ENCODE data around the genes AP5S1 and MAVS.

- PRO-cap, 4 experiments, result no peak in any of the 4 experiments
- RAMPAGE, long total RNA, 4 experiments, result no peak in any of the 4 experiments
Observed at GRCh38 chr20:3595505-3596010, 67.6 kb downstream of the GFRA4 start.

DNA sequence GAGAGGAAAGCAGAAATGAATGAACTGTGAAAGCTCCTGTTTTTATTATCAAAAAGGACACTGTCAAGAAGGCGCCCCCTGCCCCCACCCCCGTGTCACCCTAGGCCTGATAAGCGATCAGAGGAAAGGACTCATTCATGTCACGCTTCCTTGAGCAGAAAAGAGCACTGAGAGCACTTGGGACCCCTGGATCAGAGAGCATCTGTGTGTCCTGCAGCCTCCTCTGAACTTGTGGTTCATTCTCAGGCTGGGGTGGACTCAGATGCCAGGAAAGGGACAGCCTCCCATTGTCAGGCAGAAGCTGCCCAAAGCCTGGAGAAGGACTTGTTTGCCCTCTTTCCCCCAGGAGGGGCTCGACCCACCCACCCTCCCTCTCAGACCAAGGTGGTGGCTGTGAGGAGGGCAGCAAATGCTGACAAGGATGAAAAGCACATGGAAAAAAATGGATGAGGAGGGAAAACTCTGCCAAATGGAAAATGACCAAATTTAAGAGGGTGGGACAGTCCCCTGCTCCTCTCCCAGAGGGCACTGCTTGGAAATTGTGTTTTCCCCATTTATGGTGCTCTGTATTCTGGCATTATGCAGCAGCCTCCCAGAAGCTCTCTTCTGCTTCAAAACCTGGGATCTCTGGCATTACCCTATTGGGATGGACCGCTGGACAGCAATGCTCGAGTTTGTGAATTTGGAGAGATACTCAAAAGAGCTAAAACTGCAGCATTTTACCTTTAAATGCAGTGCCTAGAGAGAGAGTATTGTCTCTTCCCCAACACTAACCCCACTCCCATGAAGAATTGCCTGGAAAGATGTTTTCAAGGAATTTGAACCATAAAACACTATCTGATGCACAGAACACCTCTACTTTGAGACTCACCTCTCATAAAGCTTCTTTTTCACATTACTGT lies 15.1 kb downstream of the GFRA4 start:
- PRO-cap, 4 experiments, result no peak in any of the 4 experiments
- RAMPAGE, long total RNA, 4 experiments, result no peak in any of the 4 experiments

DNA sequence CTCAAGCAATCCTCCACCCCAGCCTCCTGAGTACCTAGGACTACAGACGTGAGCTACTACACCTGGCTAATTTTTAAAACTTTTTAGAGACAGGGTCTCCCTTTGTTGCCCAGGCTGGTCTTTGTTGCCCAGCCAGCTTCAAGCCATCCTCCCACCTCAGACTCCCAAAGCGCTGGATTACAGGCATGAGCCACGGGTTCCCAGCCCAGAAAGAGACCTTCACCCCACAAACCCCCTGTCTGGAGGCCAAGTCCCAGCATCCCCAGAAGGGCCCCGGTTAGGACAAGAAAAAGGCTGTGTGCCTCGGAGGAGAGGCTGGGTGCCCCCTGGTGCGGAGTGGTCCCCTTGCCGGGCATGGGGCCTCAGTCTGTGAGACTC lies 800 bp upstream of the HSPA12B start:
- PRO-cap, 4 experiments, result no peak in any of the 4 experiments
- RAMPAGE, long total RNA, 4 experiments, result no peak in any of the 4 experiments

GRCh38 chr20:3777435-3778662 lies 3.4 kb downstream of the SPEF1 start:
- PRO-cap, 4 experiments, result peak in 4 of 4 experiments; most common plus-strand start chr20:3777552 (in 4); most common minus-strand start chr20:3777808 (in 4)
- RAMPAGE, long total RNA, 4 experiments, result start-site peak on the plus strand in 1 of 4 experiments, at chr20:3777586-3777627 at its widest, 6 reads per replicate

- PRO-cap, 4 experiments, result peak in 4 of 4 experiments; most common plus-strand start chr20:3808358 (in 3); most common minus-strand start chr20:3808192 (in 4)
- RAMPAGE, long total RNA, 4 experiments, result start-site peak on the plus strand in 2 of 4 experiments, at chr20:3808298-3808343 at its widest, 10 to 13 reads per replicate
Observed at GRCh38 chr20:3808065-3808473, 12.0 kb downstream of the CDC25B start.

- PRO-cap, 4 experiments, result peak in 4 of 4 experiments; most common plus-strand start chr20:3820792 (in 2); most common minus-strand start chr20:3820174 (in 3)
- RAMPAGE, long total RNA, 4 experiments, result start-site peak on the plus strand in 3 of 4 experiments, at chr20:3820517-3820821 at its widest, 12 to 145 reads per replicate
Observed at GRCh38 chr20:3820089-3821183, at the start of gene AP5S1. Gene AP5S1 (plus strand): TSS chr20:3820547.

GRCh38 chr20:3821184-3821592 lies 841 bp downstream of the AP5S1 start:
- PRO-cap, 4 experiments, result no peak in any of the 4 experiments
- RAMPAGE, long total RNA, 4 experiments, result no peak in any of the 4 experiments

DNA sequence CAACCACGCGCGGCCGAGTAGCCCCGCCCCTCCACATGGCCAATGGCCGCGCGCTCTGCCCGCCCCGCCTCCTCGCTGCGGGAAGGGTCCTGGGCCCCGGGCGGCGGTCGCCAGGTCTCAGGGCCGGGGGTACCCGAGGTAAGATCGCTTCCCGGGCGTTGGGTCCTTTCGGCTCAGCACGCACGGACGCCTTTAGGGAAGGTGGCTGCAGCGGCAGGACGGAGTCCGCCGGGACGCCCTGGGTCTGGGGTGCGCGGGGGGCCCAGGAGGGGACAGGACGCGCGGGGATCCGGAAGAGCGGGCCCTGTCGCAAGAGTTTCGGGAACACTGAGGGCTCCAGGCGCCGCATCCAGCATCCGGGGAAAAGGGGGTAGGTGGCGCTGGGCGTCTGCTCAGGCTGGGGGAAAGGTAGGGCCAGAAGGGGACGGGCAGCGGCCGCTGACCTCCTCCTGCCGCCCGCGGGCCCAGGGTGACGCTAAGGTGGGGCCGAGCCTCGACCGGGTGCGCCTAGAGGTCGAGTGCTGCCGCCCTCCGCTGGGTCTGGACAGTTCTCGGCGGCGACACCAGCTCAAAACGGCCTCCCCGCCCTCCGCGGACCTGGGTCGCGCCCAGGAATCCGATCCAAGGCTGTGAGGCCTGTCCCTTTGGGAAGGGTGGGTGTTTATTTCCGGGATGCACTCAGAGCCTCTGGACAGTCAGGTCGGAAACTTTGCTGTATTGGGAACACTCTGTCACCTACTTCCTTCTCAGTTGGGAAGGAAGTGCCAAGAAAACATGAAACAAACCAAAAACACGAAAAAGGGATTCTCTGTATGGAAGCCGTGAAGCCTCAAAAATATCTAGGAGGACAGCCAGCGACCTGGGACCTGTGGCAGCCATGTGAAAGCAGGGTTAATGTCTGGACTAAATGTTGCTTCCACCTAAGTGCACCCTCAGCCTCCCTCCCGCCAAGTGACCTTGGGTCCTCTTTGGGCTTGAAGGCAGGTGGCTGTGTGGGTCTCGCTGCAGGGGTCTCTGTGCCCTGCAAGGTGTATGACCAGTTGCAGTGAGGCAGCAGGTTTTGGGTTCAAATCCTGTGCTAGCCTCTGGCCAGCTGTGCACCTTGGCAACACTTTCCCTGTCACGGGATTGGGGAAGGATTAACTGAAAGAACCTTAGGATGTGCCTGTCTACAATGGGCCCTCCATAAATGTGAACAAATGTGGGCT lies at the start of gene MAVS:
TSS of gene MAVS (plus strand) at position 69 of the 1,208 bp plus-strand sequence.
- PRO-cap, 4 experiments, result peak in 4 of 4 experiments; most common plus-strand start position 113 of the sequence (in 3); most common minus-strand start position 618 of the sequence (in 3)
- RAMPAGE, long total RNA, 4 experiments, result start-site peak on the plus strand in 4 of 4 experiments, centred at positions 102 to 107 of the sequence, 120 to 192 reads per replicate

DNA sequence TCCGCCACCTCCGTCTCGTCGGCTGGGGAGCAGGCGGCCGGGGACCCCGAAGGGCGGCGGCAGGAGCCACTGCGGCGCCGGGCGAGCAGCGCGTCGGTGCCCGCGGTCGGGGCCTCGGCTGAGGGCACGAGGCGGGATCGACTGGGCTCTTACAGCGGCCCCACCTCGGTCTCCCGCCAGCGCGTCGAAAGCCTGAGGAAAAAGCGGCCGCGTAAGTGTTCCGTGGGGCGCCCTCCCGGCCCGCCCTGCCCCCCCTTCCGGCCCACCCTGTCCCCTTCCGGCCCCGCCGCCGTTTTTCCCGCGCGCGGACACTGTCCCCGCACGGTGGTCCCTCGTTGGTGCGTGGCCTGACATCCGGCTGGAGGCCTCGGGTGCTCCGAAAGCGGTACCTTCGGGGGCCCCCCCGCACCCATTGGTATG lies 341 bp downstream of the PANK2 start:
- PRO-cap, 4 experiments, result peak in 4 of 4 experiments; most common plus-strand start position 322 of the sequence (in 3); most common minus-strand start position 244 of the sequence (in 2)
- RAMPAGE, long total RNA, 4 experiments, result start-site peak on the plus strand in 1 of 4 experiments, centred at position 313 of the sequence, 50 reads per replicate

GRCh38 chr20:4004628-4005170 lies 10.7 kb downstream of the RNF24 start:
- PRO-cap, 4 experiments, result no peak in any of the 4 experiments
- RAMPAGE, long total RNA, 4 experiments, result no peak in any of the 4 experiments

DNA sequence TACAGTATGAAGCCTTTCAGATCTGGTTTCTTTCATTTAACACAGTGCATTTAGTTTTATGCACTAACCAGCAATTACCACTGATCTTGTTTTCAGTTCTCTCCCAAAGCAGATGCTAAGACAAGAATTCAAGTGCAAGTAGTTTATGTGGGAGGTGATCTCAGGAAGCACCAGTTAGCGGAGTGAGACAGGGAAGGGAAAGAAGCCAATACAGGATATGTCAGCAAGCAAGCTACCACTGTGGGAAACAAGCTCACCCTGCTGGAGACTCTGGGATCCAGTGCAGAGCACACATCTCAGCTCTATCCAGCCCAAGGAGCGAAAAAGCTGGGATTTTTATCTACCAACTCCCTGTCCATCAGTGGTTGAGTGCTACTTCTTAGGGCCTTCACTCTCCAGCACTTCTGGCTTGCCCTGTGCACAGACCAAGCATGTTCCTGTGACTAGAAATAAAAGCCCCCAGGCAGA lies 10.7 kb upstream of the RNF24 start:
- PRO-cap, 4 experiments, result no peak in any of the 4 experiments
- RAMPAGE, long total RNA, 4 experiments, result no peak in any of the 4 experiments

DNA sequence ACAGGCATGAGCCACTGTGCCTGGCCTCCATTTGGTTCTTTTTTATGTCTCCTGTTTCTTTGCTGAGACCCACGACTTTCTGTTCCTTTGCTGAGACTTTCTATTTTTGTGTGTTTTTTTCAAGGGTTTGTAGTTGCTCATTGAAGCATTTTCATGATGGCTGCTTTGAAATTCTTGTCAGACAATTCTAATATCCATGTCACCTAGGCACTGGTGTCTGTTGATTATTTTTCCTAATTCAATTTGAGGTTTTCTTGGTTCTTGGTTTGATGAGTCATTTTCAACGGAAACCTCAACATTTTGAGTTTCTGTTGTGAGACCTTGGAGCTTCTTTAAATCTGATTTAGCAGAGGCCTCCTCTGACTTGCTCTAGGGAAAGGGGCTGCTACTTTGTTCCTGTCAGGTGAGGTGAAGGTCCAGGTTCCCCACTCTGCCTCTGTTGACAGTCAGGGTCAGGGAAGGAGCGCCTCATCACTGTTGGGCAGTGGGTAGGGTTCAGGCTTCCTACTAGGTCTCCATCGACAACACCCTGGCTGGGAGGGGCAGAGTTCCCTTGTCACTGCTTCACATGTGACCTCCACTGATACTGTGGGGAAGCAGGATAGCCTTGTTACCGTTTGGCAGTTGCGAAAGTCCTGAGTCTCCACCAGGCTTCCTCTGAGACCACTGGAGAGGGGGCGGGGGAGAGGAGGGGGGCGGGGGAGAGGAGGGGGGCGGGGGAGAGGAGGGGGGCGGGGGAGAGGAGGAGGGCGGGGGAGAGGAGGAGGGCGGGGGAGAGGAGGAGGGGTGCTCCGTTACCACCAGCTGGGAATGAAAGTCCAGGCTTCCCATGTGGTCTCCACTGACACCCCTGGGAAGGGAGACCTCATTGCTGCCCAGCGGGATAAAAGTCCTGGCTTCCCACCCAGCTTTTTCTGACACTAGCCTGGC lies 66.0 kb upstream of the SMOX start:
- PRO-cap, 4 experiments, result peak in 1 of 4 experiments; most common plus-strand start position 362 of the sequence (in 1); most common minus-strand start position 582 of the sequence (in 1)
- RAMPAGE, long total RNA, 4 experiments, result no peak in any of the 4 experiments

DNA sequence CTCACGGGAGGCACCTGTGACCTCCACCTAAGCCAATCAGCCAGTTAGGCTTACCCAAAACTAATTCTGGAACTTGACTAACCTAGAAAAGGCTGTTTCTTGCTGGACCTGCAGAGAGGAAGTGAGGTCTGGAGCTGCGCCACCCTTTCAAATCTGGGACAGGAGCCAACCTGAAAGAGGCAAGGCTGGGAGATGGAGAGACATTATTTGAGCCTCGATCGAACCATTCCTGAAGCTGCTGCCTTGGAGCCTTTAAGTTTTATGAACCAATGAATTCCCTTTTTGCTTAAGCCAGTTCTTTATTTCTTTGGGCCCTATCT lies 36.1 kb upstream of the SMOX start:
- PRO-cap, 4 experiments, result peak in 1 of 4 experiments; most common plus-strand start position 113 of the sequence (in 1)
- RAMPAGE, long total RNA, 4 experiments, result no peak in any of the 4 experiments

- PRO-cap, 4 experiments, result peak in 2 of 4 experiments; most common minus-strand start chr20:4150287 (in 2)
- RAMPAGE, long total RNA, 4 experiments, result no peak in any of the 4 experiments
Observed at GRCh38 chr20:4150134-4150544, 1.5 kb downstream of the SMOX start.

DNA sequence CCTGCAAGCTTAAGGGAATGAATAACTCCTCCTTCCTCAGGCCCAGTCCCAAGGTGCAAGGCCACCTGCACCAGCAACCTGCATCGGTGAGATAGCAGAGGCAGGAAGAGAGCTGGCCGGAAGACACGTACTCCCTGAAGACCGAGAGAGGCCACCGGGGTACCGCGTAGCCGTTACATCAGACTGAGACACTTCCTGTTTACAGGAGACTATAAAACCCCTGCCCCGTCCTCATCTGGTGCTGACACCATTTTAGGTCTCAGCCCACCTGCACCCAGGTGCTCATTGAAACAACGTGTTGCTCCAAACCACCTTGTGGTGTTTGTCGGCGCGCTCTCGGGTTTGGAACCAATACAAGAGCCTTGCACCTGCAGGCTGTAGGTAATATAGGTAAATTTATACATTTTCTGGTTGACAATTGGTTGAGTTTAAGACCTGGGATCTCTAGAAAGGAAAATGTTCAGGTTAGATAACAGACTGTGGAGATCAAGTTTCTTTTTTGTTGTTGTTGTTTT lies 25.0 kb upstream of the PRNP start:
- PRO-cap, 4 experiments, result no peak in any of the 4 experiments
- RAMPAGE, long total RNA, 4 experiments, result no peak in any of the 4 experiments

GRCh38 chr20:4702290-4703316 lies 16.3 kb downstream of the PRNP start:
- PRO-cap, 4 experiments, result no peak in any of the 4 experiments
- RAMPAGE, long total RNA, 4 experiments, result no peak in any of the 4 experiments

- PRO-cap, 4 experiments, result peak in 2 of 4 experiments; most common minus-strand start chr20:4778957 (in 1)
- RAMPAGE, long total RNA, 4 experiments, result no peak in any of the 4 experiments
Observed at GRCh38 chr20:4778665-4779078, 44.7 kb downstream of the RASSF2 start.

- PRO-cap, 4 experiments, result no peak in any of the 4 experiments
- RAMPAGE, long total RNA, 4 experiments, result no peak in any of the 4 experiments
Observed at GRCh38 chr20:4789069-4789578, 34.3 kb downstream of the RASSF2 start.

- PRO-cap, 4 experiments, result no peak in any of the 4 experiments
- RAMPAGE, long total RNA, 4 experiments, result no peak in any of the 4 experiments
Observed at GRCh38 chr20:4820698-4821218, 2.6 kb downstream of the RASSF2 start.

GRCh38 chr20:5080240-5080665 lies 32.6 kb downstream of the TMEM230 start:
- PRO-cap, 4 experiments, result peak in 4 of 4 experiments; most common minus-strand start chr20:5080452 (in 2)
- RAMPAGE, long total RNA, 4 experiments, result no peak in any of the 4 experiments